Measurements from ENCODE around the gene BIRC7.

DNA sequence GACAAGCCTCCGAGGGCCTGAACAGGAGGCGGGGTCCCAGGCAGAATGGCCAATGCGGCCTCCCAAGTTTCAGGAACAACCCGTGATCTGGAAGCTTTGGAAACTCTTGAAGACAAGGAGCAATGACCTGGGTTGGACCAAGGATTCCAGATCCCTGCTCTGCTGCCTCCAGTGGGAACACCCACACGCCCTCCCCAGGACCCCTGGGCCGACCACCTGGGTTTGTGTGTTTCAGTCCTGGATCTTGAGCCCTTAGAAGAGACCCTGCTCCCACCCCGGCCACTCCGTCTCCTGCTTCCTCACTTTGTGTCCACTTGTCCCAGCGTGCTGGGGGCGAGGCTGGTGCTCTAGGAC lies 72.3 kb upstream of the SLCO4A1 start:
- PRO-cap, result no peak

DNA sequence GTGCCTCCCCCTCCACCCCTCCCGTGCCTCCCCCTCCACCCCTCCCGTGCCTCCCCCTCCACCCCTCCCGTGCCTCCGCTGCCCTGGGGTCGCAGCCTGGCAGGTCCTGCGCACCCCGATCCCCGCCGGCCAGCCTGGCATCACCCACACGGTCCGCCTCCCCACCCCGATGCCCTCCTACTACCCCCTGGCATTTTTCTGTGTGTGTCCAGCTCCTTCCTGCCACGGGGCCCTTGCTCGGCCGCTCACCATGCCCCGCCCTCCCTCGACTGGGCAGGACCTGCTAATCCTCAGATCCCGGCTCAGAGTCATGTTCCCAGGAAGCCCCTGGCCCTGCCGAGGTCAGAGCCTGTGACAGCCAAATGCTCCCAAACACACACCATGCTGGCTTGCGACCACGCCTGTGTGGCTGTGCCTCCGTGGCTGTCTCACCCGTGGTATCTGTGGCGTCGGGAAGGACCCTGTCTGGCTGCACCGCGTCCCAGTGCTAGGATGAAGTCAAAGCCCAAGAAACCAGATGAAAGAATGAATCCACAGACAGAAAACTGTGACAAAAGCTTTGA lies 21.0 kb upstream of the SLCO4A1 start:
- PRO-cap, result no peak

DNA sequence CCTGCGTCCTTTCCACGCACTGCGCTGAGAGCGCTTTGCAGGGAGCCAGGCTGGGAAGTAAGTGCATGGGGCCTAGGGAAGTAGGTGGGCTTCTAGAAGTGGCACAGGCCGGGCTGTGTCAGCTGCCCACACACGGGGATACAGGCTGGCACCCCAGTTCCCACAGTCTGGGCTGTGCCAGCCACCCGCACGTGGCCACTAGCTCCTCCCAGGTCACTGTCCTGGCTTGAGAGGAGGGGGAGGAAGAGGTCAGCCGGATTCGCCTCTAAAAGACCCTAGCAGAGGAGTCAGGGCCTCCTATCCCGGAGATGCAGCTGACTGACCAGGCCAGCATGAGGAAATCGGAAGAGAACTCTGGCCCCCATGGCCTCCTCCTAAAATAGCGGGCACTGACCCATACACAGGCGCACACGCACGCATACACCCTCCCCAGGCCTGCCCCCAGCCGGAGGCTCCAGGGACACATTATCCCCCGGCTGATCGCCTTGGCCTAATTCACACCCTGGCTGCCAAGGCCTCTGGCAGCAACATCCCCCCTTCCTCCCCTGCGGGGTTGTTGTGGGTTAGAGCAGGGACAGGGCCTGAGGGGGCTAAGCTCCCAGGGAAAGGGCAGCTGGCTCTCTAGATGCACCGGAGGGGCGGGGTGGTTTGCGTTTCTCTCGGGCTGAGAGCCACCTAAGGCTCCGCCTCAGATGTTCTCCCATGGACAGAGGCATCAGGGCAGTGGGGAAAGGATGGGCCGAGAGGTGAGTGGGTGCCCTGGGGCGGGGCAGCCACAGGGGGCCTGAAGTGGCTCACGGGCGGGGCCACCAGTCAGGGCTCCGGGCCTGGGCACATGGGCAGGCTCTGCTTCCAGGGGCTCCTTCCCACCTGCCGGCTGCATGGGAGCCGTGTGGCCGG lies 5.6 kb downstream of the SLCO4A1 start:
- PRO-cap, result no peak

DNA sequence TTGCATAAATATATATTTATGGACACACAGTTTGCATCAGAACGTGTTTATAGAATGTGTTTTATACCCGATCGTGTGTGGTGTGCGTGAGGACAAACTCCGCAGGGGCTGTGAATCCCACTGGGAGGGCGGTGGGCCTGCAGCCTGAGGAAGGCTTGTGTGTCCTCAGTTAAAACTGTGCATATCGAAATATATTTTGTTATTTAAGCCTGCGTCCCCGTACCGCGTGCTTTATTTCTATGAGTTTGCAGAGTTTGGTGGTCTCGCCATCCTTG lies 29.7 kb downstream of the SLCO4A1 start:
- PRO-cap, result no peak

DNA sequence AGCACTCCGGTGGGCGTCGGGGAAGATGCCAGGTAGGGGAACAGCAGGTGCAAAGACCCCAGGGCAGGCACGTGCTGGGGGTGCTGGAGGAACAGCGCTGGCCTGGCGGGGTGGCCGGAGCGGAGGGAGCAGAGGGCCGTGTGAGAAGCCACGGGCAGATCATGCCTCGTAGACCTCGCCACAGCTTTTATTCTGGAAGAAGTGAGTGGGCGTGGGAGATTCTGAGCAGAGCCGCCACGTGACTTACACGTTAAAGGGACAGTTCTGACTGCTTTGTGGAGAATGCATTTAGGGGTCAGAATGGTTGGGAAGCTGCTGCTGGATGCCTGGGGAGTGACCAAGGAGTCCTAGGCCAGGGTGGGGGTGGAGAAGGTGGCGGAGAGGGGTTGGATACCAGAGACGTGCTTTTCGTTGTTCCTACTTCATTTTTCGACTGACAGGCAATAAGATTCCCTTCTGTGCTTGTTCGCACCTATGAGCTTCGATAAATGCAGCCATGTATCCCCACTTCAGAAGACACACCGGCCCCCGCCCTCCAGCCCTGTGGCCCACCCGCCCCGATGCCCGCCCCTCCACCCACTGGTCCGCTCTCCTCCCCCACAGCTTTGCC lies 9.5 kb downstream of the NTSR1 start:
- PRO-cap, result no peak

DNA sequence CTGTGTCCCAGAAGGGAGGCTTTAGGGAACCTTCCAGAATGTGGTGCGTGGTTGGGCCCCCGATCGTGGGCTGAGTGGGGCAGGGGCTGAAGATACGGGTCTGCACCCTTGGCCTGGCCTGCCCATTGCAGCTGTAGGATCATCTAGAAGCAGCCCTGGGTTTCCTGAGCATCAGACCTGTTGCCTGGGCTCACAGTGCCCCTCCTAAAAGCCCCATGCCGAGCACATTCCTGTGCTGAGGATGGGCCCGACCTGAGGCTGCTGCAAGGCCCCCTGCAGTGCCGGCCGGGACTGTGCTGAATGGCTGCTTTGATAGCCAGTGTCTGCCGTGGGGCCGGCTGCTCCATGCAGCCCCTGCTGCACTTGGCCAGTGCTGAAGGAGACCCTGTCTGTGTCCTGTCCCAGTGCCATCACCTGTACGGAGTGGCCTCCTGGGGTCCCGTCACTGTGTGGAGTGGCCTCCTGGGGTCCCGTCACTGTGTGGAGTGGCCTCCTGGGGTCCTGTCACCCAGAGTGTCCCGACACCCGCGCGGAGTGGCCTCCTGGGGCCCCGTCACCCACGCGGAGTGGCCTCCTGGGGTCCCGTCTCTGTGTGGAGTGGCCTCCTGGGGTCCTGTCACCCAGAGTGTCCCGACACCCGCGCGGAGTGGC lies 6.8 kb downstream of the COL9A3 start:
- PRO-cap, result no peak

GRCh38 chr20:62922127-62922799 lies 4.0 kb downstream of the DIDO1 start:
- PRO-cap, result no peak

GRCh38 chr20:62927096-62927465 lies 776 bp upstream of the DIDO1 start:
- PRO-cap, result no peak

GRCh38 chr20:62946986-62947336 lies 5.5 kb upstream of the SLC17A9 start:
- PRO-cap, result no peak

GRCh38 chr20:62986191-62986529 lies 20.6 kb downstream of the BHLHE23 start:
- PRO-cap, result no peak

DNA sequence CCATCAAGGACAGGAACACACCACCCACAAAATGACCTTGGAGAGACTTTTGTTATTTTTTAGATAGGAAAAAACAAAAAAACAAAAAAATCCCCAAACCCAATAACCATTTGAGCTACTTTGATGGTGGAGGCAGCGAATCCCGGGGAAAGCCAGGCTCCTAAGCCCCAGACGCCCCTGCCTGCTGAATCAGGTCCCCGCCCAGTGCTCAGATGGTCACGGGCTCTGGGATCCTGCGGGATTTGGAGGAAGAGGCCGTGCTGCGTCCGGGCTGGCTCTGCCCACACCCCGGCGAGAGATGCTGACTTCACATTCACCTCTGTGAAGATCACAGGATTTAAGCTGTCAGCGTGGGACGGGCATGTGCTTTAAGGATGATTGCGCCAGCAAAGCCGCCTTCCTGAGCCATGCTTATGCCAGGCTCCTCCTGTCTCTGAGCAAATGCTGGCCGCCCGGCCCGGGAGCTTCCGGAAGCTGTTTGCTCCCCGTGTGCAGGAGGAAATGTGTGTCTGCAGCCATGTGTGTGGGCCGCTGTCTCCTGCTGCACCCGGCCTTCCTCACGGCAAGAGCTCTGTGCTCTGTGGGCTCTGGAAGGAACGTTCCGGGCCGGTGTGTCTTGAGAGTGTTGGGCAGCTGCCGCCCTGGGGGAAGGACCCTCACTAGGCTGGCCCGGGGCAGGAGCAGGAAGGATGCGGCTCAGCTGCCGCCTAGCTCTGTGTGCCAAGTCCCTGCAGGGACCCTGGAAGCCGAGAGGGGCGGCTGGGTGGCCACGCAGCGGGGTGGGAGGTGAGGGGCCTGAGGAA lies 18.8 kb upstream of the BHLHE23 start:
- PRO-cap, result no peak

GRCh38 chr20:63101647-63102968 lies 95.3 kb upstream of the BHLHE23 start:
- PRO-cap, result no peak

GRCh38 chr20:63102978-63103593 lies 96.3 kb upstream of the BHLHE23 start:
- PRO-cap, result no peak

GRCh38 chr20:63178761-63179752 lies 36.9 kb downstream of the YTHDF1 start:
- PRO-cap, result no peak

- PRO-cap, result no peak
Observed at GRCh38 chr20:63188610-63188903, 27.4 kb downstream of the YTHDF1 start.

DNA sequence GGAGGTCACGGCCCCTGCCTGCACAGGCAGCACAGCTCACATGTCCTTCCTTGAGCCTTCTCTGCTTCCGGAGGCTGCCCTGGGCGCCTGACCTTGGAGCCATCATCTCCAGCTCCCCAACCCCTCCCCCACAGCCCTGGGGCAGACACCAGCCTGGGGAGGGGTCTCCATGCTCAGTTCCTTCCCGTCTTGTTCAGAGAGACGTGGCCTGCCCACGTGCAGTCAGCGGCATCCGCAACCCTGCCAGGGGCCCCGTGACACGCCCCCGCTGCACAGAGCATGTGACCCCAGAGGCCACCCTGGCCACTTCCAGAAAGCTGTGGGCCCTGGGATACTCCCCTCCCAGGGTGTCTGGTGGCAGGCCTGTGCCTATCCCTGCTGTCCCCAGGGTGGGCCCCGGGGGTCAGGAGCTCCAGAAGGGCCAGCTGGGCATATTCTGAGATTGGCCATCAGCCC lies at the start of gene BIRC7:
BIRC7 (plus strand) TSS at position 306 of the 456 bp plus-strand sequence.
- PRO-cap, result no peak

DNA sequence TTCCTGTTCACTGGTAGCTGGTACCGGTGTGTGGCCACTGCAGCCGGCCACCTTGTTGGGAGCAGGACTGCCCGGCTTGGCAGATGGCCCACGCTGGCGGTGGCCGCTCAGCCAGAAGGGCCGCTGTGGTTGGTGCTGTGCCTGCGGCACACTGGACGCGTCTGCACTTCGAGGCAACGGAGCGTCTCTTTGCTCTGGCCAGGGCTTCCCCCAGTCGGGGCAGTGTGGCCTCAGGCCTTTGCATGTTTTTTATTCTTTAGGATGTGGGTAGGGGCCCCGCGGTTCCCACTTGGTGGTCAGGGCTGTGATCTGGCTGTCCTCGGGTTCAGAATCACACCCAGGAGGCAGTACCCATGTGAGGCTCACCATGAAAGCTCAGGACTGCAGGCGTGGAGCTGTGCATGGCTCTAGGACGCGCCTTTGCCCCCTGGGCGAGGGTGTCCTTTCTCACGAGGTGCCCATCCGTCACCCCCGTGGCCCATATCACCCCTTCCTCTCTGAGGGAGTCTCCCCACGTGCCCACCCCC lies 9.9 kb upstream of the COL20A1 start:
- PRO-cap, result no peak

DNA sequence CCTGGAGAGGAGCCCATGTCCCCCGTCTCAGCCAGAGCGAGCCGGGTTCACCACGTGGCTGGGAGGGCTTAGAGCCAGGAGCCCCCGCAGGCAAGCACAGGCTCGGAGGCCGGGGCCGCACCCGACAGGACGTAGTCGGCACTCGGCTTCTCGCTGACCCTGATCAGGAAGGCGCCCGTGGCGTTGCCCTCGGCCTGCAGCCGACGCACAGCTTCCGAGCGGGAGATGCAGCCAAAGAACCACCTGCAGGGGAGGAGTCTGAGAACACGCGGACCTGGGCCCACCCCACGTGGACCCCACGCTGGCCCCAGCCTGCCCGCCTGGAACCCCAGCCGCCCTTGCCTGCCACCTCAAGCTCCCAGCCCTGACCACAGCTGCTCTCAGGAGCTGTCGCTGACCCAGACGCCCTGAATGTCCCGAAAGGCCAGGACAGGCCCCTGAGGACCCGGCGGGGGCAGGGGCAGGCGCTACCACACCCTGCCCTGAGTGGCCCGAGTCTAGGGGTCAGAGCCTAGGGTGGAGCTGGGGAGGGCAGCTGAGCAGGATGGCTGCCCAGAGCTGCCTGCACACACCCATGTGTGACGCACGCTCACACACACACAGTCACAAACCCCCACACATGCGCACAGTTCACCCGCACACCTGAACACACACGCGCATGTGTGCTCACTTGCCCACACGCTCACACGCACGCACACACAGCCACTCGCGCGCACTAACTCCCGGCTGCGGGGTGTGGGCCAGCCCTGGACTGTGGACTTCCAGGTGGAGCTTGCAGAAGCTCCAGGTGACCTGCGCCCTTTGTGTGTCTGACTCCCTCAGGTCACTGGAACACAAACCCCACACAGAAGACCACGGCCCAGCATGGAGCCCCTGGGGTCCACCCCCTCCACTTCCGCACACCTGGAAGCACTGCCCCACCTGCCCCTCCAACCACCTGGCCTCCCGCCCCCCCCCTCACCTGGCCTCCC lies 2.1 kb downstream of the PTK6 start:
- PRO-cap, result no peak

DNA sequence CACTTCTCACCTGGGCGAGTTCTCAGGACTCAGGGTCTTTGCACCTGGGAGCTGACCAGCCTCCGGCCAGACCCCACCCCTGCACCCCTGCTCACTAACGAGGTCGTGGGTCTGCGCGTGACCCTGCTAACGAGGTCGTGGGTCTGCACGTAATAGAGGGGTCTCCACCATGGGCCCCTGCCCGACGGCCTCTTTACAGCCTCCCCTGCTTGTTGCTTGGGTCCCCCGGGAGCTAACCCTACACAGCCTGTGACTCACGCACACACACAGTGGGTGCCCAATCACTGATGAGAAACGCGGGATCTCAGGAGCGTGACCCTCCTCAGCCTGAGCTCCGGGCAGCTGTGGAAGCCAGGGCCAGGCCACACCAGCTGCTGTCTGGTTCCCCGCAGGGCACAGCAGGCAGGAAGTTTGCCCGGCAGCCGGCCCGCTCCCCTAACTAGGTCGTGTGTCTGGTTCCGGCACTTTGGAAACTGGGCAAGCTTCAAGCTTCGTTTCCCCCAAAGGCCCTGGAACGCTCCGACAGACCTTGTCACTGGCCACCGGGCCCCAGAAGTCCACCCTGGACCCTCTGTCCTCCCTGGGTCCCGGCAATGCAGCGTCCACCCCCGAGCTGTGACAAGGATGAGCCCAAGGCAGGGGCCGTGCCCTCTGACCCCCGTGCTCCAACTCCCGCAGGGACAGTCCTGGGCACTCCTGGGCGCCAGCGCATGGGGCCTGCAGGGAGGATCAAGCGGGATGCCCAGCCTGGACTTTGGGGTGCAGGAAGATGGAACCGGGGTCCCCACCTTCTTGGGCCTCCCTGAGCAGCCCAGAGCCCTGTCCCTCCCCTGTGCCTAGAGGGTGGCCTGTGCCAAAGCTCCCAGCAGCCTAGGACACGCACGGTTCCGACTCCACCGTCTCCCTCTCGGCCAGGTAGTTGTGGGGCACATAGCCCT lies 705 bp downstream of the PTK6 start:
- PRO-cap, result no peak

DNA sequence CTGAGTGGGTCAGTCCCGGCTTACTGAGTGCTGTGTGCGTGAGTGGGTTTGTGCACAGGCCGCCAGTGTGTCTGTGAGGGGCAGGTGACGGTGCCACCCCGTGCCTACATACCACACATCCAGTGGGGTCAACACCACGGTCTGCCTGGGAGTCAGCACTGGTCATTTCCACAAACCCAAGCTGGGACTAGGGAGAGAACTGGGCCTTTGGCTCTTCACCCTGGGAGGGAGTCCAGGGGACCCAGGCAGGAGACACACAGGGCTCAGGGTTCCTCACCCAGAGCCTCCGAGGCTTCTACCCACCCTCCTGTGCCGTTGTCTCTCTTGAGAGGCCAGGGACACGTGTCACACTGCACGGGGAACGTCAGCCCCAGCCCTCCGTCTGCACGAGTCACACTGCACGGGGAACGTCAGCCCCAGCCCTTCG lies 3.0 kb upstream of the PTK6 start:
- PRO-cap, result no peak